Esophagus muscularis mucosa (tissue), 4 donors: ENCODE data around the gene LYPD6.

GRCh38 chr2:144523217-144524302, 3.6 kb upstream of the ZEB2 start:
- PRO-cap: unidirectional peak, minus-strand start at chr2:144523405; bidirectional peak, plus-strand start at chr2:144523928, minus-strand start at chr2:144523824; bidirectional peak, plus-strand start at chr2:144524235, minus-strand start at chr2:144524240
- RAMPAGE, long total RNA, 4 experiments: no peak in any of the 4 experiments

DNA sequence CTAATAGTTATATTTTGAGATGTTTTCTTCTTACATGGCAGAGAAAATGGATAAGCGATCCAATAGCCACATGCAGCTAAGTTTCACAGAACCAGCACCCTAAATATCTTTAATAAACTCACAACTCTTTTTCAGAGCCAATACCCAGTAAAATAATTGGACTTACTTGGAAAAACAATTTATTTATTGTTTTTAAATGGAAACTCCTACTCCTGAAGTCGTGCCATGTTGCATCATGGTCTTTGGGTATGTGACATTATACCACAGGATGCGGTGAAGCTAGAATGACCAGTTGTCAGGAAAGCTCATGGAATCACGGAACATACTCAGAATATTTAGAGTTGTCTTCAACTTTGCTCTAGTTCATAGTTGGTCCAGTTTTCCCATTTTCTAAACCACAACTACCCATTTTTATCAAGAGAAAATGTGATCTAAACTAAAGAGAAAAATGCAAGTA, 516.3 kb upstream of the ZEB2 start:
- PRO-cap: no peak
- RAMPAGE, long total RNA, 4 experiments: no peak in any of the 4 experiments

GRCh38 chr2:145751387-145752133, 1231.6 kb upstream of the ZEB2 start:
- PRO-cap: unidirectional peak, minus-strand start at chr2:145751735; bidirectional peak, plus-strand start at chr2:145751874, minus-strand start at chr2:145751735
- RAMPAGE, long total RNA, 4 experiments: no peak in any of the 4 experiments

DNA sequence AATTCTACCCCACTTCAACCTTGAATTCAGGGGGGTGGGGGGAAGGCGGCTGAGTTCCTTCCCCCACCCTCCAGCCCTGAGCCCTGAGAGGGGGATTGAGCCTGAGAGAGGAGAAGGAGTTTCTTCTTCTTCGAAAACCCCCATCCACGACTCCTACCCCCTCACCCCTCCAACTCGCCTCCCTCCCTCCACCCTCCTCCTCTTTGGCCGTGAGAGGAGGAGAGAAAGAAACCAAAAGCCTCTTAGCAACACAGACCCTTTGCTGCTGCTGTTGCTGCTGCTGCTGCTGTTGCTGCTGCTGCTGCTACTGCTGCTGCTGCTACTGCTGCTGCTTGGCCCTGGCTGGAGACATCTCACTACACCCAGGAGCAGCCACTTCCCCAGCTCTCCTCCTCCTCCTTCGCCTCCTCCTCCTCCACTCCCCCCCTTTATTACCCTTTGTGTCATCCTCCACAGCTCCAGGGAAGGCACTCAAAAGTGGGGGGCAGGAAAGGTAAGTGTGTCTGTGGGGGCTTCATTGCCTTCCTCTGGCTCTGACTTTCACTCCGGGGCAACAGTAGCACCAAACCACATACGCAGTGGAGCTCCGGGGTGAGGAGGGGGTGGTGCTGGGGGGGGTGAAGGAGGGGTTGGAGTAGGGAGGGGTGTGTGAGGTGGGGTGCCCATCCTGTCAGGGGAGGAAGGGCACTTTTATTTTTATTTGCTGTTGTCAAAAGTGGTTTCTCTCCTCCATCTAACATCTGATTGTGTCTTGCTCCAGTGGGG, 483 bp downstream of the MBD5 start:
- PRO-cap: bidirectional peak, plus-strand start at position 253 of the sequence, minus-strand start at position 261 of the sequence
- RAMPAGE, long total RNA, 4 experiments: start-site peak on the plus strand in 4 of 4 experiments, centred at positions 221 to 460 of the sequence, 24 to 93 reads per replicate; start-site peak on the minus strand in 3 of 4 experiments, centred at positions 360 to 362 of the sequence, 24 to 45 reads per replicate

- PRO-cap: no peak
- RAMPAGE, long total RNA, 4 experiments: no peak in any of the 4 experiments
Observed at GRCh38 chr2:148422401-148423086, 222.0 kb upstream of the EPC2 start.

DNA sequence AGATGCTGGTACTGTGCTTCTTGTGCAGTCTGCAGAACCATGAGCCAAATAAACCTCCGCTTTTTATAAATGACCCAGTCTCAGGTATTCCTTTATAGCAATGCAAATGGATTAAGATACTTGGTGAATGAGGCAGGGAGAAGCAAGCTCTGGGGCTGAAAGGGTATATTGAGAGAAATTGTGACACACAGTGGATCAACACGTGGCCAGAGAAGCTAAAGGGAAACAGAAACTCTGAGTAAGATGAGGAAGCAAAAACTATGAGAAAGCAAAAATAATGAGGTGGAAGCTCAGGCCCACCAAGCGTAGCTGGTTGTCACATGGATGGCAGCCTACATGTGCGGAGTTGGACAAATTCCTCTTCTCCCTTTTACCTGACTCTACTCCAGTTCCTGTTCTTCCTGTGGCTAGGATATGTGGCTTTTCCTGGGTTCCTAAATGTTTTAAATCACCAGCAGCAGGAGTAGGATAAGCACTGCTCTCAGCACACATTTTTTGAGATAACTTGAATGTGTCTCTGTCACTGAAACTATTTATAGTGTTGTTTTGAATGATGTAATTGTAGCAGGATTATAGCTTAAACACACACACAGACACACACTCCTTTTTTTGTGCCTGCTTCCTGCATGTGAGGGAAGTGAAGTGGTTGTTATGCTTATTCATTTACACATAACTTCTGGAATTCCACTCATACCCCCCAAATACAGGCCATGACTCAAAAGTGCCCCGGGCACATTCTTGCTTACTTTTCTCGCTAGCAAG, 30.1 kb upstream of the EPC2 start:
- PRO-cap: no peak
- RAMPAGE, long total RNA, 4 experiments: no peak in any of the 4 experiments

GRCh38 chr2:148696881-148697904, 52.6 kb downstream of the EPC2 start:
- PRO-cap: no peak
- RAMPAGE, long total RNA, 4 experiments: no peak in any of the 4 experiments

- PRO-cap: unidirectional peak, plus-strand start at chr2:148815200
- RAMPAGE, long total RNA, 4 experiments: no peak in any of the 4 experiments
Observed at GRCh38 chr2:148815120-148815319, 60.0 kb upstream of the KIF5C start.

DNA sequence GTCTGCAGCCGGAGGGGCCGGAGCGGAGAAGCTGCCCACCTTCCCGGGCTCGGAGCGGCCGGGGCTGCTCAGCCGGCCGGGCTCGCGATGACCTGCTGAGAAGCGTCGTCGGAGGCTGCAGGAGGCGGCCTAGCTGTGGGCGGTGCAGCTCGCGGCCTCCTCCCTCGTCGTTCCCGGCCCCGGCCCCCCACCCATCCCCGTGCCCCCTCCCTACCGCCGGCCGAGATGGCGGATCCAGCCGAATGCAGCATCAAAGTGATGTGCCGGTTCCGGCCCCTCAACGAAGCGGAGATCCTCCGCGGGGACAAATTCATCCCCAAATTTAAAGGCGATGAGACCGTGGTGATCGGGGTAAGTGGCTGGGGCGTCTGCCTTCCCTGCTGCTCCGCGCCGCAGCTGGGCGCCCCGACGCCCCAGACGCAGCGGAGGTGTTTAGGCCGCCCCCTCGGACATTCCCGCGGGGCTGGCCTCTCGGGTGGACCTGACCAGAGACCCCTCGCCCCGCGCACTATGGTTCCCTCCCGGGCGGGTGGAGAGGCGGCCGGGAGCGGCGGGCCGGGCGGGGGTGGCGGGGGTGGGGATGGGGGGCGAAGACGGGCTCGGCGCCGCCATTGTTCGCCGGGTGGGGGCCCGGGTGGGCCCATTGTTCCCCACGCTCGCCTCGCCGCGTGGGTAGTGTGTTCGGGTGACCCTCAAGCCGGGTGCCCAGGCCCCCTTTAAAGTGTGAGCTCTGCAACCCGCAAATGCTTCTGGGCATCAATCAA, 548 bp downstream of the KIF5C start:
- PRO-cap: no peak
- RAMPAGE, long total RNA, 4 experiments: no peak in any of the 4 experiments

DNA sequence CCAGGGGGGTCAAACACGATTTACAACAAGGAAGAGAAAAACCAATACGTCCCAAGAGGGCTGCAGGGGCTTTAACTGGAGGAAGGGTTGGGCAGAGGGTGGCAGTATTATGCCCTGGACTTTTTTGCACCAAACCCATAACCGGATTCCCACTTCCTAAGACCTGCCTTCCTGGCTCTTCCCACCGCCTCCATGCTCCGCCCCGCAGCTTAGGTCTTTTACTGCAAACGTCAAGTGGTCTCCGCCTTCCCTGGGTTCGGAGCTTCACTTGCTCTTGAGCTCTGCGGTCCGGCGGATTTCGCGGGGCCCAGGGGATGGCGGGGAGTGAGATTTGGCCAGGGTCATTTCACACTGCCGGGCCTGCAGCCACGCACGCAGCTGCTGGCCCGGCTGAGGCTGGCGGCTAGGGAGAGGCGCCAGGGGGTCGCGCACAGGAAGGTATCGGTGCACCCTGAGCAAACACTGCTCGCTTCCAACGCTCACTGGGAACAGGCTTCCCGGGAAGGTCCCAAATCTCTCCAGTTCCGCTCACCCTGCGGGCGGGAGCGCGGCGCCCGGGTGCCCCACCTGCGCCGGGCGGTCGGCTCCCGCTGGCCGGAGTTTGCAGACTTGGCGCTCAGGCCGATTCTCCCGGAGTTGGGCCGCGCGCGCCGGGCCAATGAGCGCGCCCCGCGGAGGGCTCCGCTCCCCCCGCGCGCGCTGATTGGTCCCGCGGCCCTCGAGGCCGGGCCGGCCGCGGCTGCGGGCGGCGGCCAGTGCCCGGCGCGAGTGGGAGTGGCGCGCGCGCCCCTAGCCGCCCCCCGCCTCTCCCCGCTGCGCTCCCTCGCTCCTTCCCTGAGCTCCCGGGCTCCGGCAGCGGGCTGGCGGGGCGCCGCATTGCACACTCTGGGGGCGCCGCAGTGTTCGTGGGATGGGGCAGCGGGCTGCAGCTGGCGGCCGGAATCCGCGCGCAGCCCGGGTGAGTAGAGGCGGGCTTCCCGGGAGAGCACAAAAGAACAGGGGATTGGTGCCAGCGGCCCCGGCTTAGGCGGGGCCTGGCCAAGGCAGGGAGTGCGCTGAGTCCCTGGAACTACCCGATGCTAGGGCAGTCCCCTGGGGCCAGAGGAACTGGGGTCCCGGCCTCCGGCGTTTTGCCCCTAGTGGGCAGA, at the start of gene LYPD6:
TSS of gene LYPD6 (plus strand) at position 823 of the 1,148 bp plus-strand sequence.
- PRO-cap: unidirectional peak, plus-strand start at position 244 of the sequence; bidirectional peak, plus-strand start at position 837 of the sequence, minus-strand start at position 611 of the sequence
- RAMPAGE, long total RNA, 4 experiments: start-site peak on the plus strand in 4 of 4 experiments, centred at positions 819 to 831 of the sequence, 7 to 28 reads per replicate

- PRO-cap: no peak
- RAMPAGE, long total RNA, 4 experiments: no peak in any of the 4 experiments
Observed at GRCh38 chr2:149437669-149437942, 107.2 kb downstream of the LYPD6 start.

DNA sequence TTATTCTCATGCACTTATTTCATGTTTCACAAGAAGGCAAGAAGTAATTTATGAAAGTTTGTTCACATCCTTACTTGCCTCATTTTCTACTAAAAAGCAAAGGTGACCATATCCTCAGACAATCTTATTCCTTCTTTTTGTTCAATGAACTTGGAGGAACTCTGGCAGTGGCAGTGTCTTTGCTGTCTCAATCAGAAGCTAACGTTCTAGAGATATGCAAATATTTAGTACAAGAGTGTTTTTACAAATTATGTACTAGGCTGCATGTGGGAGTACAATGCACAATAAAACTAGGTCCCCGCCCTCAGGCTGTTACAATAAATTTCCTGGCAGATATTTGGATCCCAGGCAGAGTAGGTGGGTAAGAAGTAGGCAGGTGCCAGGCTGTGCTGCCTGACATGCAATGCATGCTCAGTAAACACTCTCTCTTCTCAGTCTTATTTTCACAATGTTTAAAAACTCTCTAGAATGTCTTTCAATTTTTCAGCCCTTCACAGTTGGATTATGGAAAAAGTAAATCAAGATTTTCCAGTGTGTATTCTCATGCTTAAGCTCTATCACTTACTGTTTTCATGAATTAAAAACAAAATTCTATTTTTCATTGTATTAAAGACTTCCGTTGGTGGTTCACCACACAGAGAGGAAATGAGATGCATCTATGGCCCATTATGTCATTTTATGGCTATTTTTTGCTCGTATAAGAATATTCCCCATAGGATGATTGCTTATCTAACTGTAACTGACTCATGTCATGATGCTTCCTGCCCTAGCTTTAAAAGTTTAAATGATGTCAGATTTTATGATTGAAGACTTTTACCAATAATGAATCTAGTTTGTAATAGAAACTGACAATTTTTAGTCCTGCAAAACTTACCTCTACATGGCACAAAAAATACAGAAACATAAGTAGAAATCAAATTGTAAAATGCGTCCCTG, 346.1 kb downstream of the RND3 start:
- PRO-cap: no peak
- RAMPAGE, long total RNA, 4 experiments: no peak in any of the 4 experiments

DNA sequence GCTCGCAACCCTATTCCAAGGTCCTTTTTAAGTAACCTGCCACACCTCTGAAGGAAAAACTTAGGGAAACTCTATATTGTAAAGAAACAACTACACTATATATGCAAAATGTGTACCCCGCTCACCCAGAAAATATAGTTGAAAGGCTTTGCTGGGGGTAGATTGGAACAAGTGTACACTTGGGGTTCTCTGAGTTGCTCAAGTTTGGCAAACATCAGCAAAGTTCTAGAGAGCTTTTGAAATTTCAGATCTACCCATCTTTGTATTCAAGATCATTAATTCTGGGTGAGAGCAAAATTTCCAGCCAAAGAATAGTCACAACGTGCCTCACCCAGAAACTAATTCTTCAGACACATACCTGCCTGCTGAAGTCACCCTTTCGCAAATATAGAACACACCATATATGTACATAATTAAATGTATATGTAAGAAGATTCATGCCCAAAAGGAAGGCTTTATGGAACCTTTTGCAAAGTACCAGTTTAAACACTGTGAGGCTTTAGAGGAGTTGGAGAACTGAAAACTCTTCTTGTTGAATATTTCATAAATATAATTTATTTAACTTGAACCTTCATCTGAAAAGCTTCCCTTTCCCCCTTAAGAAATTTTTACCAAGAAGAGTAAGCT, 8.4 kb downstream of the RND3 start:
- PRO-cap: no peak
- RAMPAGE, long total RNA, 4 experiments: no peak in any of the 4 experiments

DNA sequence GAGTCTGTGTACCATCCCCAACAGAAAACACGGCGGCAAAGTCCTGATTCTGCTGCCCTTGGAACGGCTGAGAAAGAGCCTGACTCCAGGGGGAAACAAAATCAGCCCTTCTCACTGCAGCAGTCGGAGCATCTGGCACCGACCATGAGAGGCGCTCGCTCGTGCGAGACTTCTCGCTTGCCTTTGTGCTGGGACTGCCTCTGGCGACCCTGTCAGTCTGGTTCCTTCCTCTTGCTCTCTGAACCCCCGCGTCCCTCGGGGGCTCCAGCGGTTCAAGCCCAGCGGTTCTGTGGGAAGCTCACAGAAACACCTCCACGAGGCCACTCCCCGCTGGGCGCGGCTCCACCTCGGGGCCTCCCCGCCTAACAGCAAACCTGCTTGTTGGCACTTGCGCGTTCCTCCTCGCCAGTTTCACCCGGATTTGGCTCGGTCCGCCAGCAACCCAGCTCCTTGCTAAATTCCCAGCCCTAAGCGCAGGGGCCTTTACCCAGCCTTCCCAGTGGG, 2.3 kb downstream of the RND3 start:
- PRO-cap: bidirectional peak, plus-strand start at position 405 of the sequence, minus-strand start at position 134 of the sequence
- RAMPAGE, long total RNA, 4 experiments: no peak in any of the 4 experiments

DNA sequence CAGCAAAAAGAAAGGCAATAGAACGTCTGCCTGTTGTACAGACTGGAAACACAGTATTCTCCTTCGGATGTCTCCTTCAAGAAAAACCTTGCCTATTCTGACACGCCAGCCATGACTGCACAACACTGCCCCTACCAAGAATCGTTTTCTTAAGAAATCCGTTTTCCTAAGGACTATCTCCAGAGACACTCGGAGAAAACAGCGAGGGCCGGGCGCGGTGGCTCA, 800 bp downstream of the NMI start:
- PRO-cap: no peak
- RAMPAGE, long total RNA, 4 experiments: no peak in any of the 4 experiments

DNA sequence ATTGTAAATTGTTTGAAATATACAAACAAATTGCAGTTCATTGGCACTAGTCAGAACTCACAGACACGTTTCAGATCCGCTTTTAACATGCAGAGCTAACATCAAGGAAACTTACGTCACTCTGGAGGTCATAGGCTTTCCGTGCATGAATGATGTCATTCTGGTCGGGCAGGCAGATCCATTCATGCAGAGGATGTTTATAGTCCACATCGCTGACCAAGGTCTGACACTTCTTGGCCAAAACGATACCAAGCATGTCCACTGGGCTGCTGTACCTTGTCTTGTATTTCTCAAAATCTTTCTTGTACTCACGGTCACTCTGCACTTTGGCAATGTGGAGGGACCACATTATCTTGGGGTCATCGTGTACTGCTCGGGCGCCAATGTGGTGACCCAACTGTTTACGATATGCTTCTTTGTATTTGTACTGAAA, 114.9 kb downstream of the NEB start:
- PRO-cap: no peak
- RAMPAGE, long total RNA, 4 experiments: no peak in any of the 4 experiments

- PRO-cap: no peak
- RAMPAGE, long total RNA, 4 experiments: no peak in any of the 4 experiments
Observed at GRCh38 chr2:151760065-151760758, 25.9 kb upstream of the NEB start.

- PRO-cap: no peak
- RAMPAGE, long total RNA, 4 experiments: no peak in any of the 4 experiments
Observed at GRCh38 chr2:151933455-151933785, 105.2 kb upstream of the ARL5A start.

DNA sequence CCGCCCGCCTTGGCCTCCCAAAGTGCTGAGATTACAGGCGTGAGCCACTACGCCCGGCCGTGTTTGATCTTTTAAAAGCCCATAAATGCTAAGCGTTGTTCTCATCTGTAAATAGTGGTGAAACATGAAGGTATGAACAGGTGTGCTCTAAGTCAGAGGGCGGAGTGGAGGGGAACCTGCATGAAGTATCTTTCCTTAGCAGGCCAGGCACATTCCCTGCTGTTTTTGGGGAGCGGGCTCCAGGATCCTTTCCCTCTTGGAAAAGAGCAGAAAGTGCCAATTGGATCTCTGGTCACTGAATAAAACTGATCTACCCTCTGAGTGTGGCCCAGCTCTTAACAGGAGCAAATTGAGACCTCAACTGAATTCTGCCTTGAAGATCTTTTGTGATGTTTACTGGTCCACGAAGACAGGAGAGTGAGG, 67.2 kb downstream of the FMNL2 start:
- PRO-cap: no peak
- RAMPAGE, long total RNA, 4 experiments: no peak in any of the 4 experiments

- PRO-cap: bidirectional peak, plus-strand start at chr2:152421809, minus-strand start at chr2:152421626
- RAMPAGE, long total RNA, 4 experiments: no peak in any of the 4 experiments
Observed at GRCh38 chr2:152421031-152422064, 86.4 kb downstream of the FMNL2 start.